Metastatic Liver Carcinoma in the Lung (tissue), 2 donors: Measurements from ENCODE around the genes SOCS4 and PELI2.

GRCh38 chr14:55026918-55027911 lies at the start of gene SOCS4:
Gene SOCS4, plus strand, starts transcription at chr14:55027236.
- PRO-cap, 2 experiments, result peak in 2 of 2 experiments; most common plus-strand start chr14:55027207 (in 1); most common minus-strand start chr14:55027017 (in 1)

DNA sequence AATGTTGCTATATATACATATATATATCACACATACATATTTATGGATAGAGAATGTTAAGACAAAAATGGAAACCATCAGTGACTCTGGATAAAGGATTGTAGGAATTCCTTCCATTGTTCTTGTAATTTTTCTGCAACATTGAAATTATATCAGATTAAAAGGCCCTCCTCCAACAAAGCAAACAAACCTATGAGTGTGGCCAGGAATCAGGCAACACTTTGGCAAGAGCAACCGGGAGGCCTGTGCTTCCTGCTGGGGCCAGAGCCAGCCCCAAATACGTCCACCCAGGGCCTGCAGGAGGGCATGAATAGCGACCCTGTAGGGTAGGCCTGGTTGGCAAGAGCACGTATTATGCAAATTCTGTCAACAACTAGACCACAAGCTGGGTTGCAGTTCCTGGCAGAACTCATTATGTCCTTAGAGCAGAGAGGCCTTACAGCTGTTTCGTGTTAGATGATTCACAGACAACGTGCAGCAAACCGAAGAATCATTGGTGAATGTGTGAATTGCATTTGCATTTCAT lies 27.0 kb upstream of the LGALS3 start:
- PRO-cap, 2 experiments, result no peak in any of the 2 experiments

- PRO-cap, 2 experiments, result peak in 2 of 2 experiments; most common plus-strand start chr14:55129883 (in 1); most common minus-strand start chr14:55129766 (in 2)
These were observed 727 bp downstream of the LGALS3 start for GRCh38 chr14:55129444-55130514.

- PRO-cap, 2 experiments, result no peak in any of the 2 experiments
These were observed 21.2 kb upstream of the DLGAP5 start for GRCh38 chr14:55212541-55212966.

- PRO-cap, 2 experiments, result no peak in any of the 2 experiments
These were observed 35.7 kb downstream of the FBXO34 start for GRCh38 chr14:55306884-55307368.

GRCh38 chr14:55382874-55383416 lies 28.7 kb downstream of the ATG14 start:
- PRO-cap, 2 experiments, result no peak in any of the 2 experiments

- PRO-cap, 2 experiments, result no peak in any of the 2 experiments
These were observed 7.7 kb upstream of the TBPL2 start for GRCh38 chr14:55448026-55448550.

DNA sequence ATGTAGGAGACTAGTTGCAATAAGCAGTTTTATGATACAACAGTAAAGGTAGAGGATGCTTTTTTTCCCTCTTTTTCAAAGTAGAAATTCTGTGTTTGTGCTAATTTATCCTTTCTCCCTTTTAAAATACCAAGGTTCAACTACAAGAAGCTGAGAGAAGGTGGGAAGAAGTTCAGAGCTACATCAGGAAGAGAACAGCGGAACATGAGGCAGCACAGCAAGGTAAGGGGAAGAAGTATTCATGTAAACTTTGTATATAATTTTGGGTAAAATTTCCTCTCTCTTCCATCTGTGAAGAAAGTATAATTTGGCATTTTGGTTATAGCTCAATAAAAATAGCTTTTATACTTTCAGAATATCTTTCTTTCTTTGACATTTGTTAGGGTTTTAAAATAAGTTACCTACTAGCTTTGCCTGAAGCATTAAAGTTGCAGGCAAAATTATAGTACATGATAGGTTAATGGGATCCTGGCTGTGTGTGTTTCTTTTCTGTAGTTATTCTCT lies 56.4 kb downstream of the KTN1 start:
- PRO-cap, 2 experiments, result no peak in any of the 2 experiments

DNA sequence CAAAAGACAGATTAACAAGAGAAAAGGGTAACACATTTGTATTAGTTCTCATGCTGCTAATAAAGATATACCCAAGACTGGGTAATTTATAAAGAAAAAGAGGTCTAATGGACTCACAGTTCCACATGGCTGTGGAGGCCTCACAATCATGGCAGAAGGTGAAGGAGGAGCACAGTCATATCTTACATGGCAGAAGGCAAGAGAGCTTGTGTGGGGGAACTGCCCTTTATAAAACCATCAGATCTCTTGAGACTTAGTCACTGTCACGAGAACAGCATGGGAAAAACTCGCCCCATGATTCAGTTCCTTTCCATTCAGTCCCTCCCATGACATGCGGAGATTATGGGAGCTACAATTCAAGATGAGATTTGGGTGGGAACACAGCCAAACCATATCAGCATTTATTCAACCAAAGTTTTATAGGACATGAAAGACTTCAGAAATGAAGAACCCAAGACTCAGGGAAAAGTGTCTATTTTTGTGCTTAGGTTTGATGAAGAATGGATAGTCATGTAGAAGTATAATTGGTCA lies 216.5 kb downstream of the KTN1 start:
- PRO-cap, 2 experiments, result no peak in any of the 2 experiments

DNA sequence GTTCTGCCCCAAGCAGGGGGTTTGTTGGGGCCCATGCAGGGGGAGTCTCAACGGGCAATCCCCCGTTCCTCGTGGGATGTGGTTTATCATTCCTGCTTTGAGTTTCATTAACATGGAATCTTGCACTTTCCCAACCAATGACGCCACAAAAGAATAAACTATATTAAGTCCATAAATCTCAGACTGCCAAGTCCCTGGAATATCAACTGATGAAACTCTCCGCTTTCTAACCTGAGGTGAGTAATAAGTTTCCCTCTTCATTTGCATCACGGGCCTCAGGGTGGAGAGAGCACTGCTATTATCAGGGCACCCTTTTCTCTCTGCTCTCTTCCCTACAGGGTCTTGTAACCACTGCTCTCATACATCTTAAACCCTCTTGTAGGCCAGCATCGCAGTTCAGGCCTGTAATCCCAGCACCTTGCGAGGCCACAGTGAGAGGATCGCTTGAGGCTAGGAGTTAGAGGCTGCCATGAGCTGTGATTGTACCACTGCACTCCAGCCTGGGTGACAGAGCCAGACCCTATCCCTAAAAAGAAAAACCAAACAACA lies 112.5 kb upstream of the PELI2 start:
- PRO-cap, 2 experiments, result no peak in any of the 2 experiments

- PRO-cap, 2 experiments, result peak in 2 of 2 experiments; most common plus-strand start chr14:56118418 (in 2); most common minus-strand start chr14:56118979 (in 1)
These were observed at the start of gene PELI2 for GRCh38 chr14:56118210-56119175. Gene PELI2, plus strand, starts transcription at chr14:56118411.

GRCh38 chr14:56119176-56119600 lies 977 bp downstream of the PELI2 start:
- PRO-cap, 2 experiments, result no peak in any of the 2 experiments

DNA sequence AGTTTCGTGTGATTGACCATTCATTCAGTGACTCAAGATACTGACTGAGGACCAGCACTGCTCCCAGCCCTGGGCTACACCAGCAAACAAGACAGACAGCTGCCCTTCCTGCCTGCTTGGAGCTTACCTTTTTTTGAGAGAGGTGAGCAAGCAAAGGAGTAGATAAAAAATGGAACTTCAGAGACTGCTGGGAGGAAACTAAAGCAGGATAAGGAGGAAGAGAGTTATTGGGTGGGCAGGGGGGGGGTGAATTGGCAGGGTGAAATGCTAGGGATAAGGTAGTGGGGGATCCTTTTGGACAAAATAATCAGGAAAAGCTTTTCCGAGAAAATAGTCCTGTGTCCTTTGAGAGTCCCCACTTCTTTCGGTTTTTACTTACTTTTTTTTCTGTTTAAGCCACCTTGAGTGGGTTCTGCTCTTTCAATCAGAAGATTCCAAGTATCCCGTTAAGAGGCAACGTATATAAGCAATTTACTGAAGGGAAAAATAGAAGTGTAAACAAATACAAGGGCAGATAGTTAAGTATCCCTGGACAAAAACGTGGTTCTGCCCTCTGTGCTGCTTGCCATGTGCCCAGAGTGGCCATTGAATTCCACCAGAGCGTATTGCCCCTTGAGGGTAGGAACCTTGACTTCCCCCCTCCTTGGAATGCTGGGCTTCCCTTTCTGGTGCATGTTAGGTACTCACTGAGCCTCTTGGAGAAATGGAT lies 7.1 kb downstream of the PELI2 start:
- PRO-cap, 2 experiments, result no peak in any of the 2 experiments

GRCh38 chr14:56125888-56126475 lies 7.8 kb downstream of the PELI2 start:
- PRO-cap, 2 experiments, result no peak in any of the 2 experiments

DNA sequence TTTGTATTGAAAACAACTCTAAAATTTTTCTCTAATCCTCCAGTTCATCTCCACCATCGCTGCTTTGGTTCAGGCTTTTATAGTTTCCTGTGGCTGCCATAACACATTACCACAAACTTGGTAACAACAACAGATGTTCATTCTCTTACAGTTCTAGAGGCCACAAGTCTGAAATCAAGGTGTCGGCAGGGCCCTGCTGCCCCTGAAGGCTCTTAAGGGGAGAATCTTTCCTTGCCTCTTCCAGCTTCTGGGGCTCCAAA lies 55.1 kb downstream of the PELI2 start:
- PRO-cap, 2 experiments, result no peak in any of the 2 experiments

- PRO-cap, 2 experiments, result no peak in any of the 2 experiments
These were observed 63.7 kb downstream of the PELI2 start for GRCh38 chr14:56181918-56182260.

DNA sequence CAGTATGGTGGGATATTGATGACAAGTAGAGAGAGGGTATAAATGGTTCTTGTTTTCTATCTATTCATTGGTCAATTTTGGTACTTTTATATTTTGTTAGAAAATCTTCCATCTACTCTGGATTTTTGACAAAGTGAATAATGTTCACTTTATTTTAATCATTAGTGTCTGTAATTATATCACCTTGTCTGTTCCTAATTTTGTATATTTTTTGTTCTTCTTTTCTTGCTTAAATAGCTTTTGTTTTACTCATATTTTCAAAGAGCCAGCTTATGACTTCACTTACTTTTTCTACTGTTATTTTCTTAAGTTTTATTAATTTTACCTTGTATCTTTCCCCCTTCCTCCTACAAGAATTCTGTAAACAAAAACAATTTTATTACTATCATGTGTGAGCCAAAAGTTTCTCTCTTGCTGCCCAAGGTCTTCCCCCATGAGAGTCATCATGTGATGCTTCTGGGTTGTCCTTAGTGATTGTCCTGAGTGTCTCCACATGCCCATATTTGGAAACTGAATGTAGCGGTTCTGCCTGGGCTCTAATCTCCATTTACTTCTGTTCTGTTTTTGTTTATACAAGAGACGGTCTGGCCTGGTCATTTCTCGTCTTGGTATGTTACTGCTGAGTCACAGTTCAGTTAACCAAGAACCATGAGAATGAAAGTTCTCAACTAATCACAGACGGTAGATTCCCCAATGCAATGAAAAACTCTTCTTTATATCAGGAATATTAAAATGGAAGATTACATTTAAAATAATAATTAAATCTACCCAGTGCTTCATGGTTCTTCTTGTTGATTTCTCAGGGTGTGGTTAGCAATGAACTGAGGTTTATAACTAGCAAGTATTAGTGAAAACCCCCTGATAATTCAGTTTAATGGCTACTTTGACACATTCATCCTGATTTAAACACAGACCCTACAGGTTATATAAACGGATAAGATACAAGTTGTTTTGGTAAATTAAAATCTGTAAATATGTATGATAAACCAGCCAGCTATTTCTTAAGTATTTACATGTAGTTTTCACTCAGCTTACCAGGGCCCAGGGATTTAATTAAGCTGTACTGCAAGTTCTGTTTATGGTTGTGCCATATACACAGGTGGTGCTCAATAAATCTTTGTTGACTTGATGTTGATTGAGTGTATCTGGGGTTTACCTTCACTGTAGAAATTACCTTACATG lies 80.9 kb downstream of the PELI2 start:
- PRO-cap, 2 experiments, result no peak in any of the 2 experiments

DNA sequence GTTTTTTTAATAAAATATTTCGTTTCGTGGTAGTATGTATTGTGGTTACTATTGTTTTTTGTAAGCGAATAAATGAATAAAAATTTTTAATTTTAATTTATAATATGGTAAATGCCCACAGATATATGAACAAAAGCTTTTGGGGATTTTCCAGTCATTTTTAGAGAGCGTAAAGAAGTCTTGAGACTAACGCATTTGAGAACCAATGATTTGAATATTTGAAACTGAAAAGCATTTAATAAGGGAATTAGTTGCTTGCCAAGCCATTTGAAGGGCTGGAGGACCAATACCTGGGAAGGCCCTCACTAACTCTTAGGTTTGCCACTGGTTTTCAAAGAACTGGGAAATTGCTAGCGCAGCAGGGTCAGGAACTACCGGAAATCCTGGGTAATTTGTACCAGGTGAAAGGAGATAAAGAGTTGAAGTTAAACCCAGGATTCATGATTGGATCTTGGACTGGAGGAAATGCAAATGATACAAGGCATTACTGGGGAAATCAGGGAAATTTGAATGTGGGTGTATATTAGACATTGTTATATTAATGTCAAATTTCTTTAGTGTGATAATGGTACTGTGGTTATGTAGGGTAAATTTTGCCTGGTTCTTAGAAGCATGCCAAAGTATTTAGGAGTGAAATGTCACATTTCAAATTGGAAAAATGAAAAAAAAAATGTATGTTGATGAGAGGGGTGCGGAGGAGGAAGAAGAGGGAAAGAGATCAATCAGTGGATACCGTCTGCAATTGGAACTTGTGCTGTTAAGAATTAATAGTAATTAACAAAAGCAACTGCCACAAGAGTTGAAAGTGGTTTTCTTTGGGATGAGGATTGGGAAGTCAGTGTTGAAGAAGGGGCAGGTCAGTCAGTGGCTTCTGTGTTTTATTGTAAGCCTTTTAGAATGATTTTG lies 91.6 kb downstream of the PELI2 start:
- PRO-cap, 2 experiments, result no peak in any of the 2 experiments

DNA sequence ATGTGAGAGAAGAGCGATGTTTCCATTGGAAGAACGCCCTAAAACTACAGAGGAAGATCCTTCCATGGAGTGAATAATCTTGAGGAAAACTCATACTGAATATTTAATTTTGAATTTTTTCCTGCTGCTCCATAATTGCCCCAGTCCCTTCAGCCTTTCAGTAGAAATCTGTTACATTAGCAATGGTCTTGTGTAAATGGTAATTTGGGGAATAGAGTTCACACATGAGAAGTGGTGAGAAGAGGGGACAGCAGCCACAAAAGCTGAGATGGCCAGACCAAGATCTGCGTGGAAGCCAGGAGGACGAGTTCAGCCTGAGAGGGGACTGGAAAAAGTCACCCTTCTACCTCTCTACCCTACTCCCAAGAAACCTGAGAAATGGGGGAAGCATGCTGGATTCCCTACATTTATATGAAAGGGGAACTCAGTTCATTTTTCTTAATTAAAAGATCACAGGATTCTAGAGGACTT lies 113.6 kb upstream of the TMEM260 start:
- PRO-cap, 2 experiments, result no peak in any of the 2 experiments

DNA sequence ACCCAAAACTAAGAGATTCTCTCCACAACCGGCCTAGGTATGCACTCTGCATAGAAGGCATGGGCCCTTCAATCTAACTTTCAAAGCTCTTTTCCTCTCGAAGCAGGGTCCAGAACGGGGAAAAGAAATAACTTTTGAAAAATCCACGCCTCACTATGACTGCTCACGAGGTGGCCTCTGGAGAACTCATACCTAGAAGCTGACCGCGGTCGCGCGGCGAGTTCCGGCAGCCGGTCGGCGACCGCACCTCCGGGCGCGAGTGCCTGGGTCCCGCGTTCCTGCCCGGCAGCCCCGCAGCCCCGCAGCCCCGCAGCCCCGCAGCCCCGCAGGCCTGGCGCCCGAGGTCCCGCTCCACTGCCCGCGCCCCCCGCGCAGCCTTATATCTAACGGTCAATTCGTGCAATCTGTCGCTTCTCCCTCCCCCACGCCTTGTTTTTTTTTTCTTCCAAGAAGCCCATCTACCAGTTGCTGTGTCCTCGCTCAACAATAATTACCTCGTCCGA lies 2.5 kb downstream of the OTX2 start:
- PRO-cap, 2 experiments, result no peak in any of the 2 experiments